Skin of body (tissue), 2 donors: Measurements from ENCODE around the genes CCDC169, RFXAP and SMAD9.

DNA sequence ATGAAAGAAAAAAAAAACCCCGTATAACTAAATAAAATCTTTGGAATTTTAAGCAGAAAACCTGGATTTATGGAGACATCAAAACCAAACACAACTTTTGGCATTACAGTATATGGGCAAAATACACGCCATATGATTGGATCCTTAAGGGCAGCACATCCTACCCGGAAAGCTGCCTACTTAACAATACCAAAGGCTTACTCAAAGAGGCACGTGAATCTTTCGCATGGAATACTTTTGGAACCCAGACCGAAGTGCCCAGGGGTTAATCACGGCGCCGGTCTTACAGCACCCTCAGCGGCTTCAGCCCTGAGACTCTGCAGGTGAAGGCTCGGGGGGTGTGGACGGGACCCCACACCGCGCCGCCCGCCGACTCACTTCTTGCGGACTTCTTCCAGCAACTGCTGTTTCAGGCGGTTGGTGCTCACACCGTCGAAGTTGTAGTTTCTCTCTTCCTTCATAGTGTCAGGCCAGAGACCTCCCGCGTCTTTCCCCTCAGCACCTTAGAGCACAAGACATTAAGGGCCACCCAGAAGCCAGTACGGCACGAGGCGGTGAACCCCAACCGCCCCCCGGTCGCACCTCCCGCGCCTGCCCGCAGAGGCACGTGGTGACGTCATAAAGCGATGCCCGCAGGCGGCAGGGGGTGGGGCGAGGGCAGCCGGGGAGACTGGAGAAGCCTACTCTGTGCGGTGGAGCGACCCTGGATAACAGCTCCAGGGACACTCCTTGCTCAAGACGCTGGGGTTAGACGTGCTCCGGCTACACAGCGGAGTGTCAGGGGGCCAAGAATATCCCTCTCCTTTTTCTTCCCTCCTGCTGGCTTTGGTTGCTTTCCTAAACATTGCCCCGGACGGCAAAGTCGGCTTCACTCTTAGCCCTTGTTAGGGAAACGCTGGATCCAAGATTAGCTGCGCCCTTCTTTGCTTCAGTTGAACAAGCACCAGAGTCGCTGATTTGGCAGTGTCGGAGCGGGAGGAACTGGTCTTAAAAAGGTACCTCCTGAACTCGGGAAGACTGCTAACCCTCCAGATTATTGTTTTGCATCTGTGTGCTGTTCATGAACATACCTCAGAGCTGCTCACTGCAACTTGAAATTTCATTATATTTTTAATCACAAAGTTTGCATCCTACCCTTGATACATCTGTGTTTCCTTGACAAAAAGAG is at the start of gene CCDC169:
Gene CCDC169, minus strand, starts transcription at position 556 of the 1,168 bp plus-strand sequence.
- RAMPAGE, long total RNA, result no peak

GRCh38 chr13:36818701-36819871 is at the start of gene RFXAP:
Gene RFXAP, plus strand, starts transcription at chr13:36819222.
- RAMPAGE, long total RNA, result no peak

GRCh38 chr13:36919555-36920583 is at the start of gene SMAD9:
Gene SMAD9, minus strand, starts transcription at chr13:36920238.
- RAMPAGE, long total RNA, result no peak

DNA sequence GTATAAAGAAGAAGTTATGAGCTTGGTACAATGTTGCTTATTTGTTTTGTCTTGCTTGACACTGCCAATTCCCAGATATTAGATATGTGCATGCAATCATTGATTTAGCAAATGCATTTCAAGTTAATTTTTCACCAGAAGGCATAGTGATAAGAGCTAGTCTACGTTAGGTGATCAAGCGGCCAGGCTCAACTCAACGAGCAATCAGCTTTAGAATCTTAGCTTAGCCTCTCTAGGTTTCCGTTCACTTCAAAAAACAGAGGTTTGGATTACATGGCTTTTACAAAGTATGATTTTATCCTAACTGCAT is 81.6 kb upstream of the POSTN start:
- RAMPAGE, long total RNA, result no peak

GRCh38 chr13:38121307-38121595 is 228.4 kb upstream of the UFM1 start:
- RAMPAGE, long total RNA, result no peak

- RAMPAGE, long total RNA, result no peak
Measured at GRCh38 chr13:38814447-38814646, 127.5 kb downstream of the FREM2 start.

DNA sequence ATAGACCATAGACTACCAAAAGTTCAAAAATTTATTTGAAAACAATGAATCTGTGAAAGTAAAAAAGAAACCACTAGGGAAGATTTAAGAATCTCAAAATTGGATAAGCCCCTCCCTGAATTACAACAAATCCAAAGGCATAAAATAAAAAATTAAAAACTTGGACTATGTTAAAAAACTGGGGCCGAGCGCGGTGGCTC is 58.1 kb downstream of the STOML3 start:
- RAMPAGE, long total RNA, result no peak

DNA sequence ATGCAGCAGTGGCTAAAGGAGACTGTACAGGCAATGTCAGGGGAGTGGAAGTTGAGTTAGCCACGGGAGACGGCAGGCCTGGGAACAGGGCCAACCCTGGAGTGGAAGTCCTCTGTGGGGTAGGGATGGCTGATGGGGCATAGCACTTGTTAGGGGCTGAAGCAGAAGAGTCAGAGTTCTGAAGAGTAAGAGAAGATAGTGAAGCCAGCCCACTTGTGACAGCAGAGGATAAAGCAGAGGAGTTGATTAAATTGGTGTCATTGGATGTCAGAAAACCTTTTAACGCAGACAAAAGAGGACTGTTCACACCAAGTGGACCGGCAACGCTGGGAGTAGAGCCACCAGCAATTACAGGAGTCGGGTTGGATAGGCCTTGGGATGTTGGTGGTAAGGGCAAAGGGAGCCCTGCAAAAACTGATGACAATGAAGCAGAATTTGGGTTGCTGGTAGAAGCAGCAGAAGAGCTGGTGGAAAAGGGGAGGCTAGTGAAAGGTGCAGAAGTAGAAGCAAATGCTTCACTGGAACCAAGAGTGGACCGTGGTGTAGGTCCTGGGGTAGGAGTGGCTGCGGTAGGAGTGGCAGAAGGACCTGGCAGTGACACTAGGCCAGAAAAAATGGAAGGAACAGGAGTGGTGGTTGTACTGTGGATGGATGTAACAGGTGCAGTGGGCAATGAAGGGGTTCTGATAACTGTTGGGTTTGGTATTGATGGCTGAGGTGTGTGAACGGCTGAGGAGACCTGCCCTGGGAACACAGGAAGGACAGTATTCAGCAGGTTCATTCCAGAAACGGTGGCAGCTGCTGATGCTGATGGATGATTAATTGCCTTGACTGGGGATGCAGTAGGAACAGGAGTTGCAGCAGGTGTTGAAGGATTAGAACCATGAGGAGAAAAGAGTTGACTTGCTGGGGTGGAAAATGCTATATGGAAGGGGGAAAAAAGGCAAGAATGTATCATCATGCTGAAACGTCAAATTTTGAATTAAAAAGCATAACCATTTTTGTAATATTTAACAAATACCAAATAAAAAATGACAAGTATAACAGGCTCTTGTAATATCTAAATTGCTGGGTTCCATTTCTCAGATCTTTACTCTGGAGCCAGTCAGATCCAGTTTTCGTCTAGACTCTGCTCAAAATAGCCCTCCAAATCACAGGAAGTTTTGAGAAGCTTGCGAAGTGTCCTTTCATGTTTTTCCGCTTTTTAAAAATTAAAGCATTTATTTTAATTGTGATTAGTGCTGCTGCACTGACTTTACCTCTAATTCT is 23.4 kb upstream of the STOML3 start:
- RAMPAGE, long total RNA, result no peak

GRCh38 chr13:39401105-39401684 is 201.8 kb downstream of the LHFPL6 start:
- RAMPAGE, long total RNA, result no peak

DNA sequence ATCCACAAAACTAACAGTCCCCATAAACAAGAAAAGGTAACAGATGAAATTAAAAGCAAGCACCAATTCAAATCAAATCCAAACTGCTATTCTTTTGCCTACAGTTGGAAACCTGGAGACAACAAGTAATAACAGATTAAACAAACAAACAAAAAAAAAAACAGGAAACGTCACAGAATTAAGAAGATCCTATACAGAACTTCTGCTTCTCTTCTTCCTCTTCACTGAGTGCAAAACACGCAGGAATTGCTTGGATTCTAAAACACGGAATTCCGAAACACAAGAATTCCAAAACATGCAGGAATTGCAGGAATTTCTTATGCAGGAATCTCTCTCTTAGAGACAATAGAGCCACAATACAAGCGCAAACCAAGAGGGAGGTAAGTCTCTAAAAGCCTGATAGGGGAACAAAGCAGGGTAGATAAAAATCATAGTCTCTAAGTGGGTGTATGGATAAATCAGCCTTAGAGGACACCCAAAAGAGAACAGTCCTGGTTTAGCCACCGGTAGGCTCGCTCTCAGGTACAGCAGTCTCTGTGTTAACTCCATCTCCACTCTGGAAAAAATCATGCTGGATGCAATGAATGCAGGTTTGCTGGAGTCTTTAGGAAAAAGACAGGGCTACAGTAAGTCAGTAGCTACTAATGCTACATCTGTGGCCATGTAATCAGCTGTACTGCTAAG is 112.9 kb downstream of the LHFPL6 start:
- RAMPAGE, long total RNA, result no peak

DNA sequence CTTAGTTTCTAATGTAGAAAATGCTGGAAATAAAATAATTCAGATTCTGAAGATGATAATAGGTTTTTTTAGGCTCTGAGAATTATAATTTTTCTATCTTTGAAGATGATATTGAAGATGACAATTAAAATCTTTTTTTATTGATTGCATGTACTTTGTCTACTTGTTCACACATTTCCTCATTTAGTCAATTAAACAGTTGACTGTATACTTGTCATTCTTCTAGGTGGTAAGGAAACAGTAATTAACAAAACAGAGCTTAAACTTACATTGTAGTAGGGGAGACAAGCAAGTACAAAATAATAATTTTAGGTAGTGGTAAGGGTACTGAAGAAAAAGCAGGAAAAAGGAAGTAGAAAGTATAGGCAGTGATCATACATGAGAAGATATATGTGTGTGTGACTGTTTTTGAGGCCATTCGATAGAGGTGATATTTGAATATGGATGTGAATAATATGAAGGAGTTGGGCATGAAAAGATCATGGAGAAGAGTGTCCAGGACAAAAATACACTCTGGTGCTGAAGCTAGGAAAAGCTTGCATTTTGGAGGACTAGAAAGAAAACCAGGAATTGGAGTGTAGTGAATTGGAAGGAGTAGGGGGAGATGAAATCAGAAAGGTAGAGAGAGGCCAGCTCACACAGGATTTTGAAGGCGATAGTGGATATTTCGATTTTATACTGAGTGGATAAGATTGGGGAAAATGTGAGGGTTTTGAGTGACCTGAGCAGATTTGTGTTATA is 40.7 kb downstream of the COG6 start:
- RAMPAGE, long total RNA, result no peak

GRCh38 chr13:39893717-39894121 is 238.3 kb downstream of the COG6 start:
- RAMPAGE, long total RNA, result no peak

GRCh38 chr13:40082434-40083070 is 427.1 kb downstream of the COG6 start:
- RAMPAGE, long total RNA, result no peak

DNA sequence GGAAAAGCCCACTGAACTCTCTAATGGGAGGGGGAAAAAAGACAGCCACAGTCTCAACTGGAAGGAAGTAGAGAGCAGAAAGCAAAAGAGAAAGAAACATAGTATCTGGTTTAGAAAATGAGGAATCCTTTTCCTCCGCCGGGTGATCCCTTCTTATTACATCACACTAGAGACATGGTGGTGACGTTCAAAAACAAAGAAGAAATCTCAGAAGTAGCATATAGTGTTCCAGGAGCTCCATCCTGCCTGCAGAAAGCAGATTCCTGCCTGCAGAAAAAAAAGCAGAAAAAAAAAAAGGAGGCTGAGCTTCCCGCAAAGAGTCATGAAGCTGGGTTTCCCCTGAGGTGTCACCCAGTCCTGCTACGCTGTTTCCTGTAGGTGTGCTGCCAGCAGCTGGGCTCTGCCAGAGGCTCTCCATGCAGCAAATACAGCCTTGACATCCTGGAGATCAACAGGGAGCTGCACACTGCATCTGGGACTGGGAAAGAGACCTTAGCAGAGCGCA is 351.1 kb downstream of the FOXO1 start:
- RAMPAGE, long total RNA, result no peak

- RAMPAGE, long total RNA, result no peak
Measured at GRCh38 chr13:40402237-40402775, 264.1 kb downstream of the FOXO1 start.

DNA sequence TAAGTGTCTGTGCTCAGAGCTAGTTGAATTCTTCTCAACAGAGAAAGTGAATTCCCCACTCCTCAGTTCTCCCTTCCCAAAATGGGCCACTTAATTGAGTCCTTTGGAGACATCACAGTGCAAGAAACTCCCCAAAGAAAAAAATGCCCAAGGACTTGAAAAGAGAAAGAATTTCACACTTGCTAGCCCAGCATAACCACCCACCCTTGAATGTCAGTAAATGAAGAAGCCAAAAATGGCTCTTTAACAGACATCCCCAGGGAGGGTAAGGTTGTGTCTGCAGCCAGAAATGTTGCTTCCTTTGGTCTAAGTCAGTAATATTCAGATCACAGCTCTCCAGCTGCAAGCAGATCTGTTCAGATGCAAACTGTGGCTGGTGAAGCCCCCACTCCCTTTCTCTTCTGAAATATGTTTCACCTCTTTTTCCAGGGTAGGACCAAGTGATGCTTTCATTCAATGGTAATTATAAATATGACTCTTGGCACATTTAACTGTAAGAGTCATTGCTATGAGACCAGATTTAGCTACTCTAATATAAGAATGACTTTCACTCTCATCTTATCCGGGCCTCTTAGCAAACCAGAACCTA is 234.4 kb downstream of the FOXO1 start:
- RAMPAGE, long total RNA, result no peak

DNA sequence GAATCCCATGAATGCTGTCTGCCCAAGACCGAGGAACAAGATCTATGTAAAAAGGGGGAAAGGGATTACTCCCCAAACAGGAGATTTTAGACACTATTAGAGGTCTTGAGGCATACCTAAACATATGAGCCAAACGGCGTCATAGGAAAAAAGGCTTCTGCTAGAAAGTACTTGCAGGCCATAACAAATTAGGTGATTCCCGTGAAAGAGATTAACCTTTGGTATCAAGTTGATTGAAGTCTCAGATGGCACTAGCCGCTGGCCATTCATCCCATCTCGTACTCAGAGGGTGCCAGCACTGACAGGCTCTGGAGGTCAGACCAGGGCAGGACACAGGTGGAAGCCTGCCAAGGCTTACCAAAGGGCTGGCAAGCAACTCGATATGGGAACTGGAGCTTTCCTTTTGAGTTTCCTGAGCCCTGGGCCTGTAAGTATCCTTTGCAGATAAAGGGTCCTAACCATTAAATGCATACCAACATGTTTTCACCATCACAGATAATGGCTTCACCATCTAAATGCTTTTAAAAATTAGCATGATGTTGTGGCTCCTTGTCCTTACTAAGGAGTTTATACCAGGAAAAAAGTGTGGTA is 225.2 kb downstream of the FOXO1 start:
- RAMPAGE, long total RNA, result no peak

- RAMPAGE, long total RNA, result no peak
Measured at GRCh38 chr13:40494439-40494780, 172.0 kb downstream of the FOXO1 start.

GRCh38 chr13:40503801-40504609 is 162.4 kb downstream of the FOXO1 start:
- RAMPAGE, long total RNA, result no peak

GRCh38 chr13:40547686-40548490 is 118.6 kb downstream of the FOXO1 start:
- RAMPAGE, long total RNA, result no peak